Caco-2 (cell line): ENCODE measurements around a stretch of chr2.

GRCh38 chr2:9418291-9418874 lies 4.9 kb downstream of the ITGB1BP1 start:
- PRO-cap: no peak
- RRBS: no CpG with 5 or more reads among the region's 6 CpGs

- PRO-cap: no peak
- RRBS: no CpG with 5 or more reads among the region's 4 CpGs
These were observed 7.2 kb downstream of the ADAM17 start for GRCh38 chr2:9548248-9549055.

DNA sequence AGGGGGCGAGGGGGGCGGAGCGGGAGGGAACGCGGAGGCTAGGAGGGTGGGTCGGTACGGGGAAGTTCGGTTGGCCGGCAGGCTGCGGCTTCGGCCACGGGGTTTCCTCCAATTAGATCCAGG lies 191 bp upstream of the YWHAQ start:
- PRO-cap: no peak
- RRBS: 3% methylated on average over 4 of the region's 12 CpGs

DNA sequence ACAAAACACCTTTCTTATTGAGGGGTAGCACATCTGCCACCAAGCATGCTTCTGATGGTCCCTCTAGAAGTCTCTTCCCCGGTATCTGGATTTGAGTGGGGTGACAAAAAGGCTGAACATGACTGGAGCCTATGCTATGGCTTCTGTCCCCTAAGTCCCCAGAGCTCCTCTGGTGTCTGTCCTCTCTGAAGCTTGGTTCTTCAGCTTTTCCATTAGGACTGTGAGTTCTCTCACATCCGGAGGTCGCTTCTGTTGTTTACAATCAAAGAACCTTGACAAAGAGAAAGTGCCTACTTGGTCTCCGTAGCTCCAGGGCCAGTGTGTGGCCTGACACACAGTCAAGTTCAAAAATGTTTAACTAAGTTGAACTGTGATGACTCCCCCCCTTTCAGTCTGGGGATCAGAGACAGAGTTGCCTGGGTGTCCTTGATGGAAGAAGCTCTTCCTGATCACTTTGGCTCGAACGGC lies 26.2 kb upstream of the YWHAQ start:
- PRO-cap: no peak
- RRBS: no CpG with 5 or more reads among the region's 6 CpGs

DNA sequence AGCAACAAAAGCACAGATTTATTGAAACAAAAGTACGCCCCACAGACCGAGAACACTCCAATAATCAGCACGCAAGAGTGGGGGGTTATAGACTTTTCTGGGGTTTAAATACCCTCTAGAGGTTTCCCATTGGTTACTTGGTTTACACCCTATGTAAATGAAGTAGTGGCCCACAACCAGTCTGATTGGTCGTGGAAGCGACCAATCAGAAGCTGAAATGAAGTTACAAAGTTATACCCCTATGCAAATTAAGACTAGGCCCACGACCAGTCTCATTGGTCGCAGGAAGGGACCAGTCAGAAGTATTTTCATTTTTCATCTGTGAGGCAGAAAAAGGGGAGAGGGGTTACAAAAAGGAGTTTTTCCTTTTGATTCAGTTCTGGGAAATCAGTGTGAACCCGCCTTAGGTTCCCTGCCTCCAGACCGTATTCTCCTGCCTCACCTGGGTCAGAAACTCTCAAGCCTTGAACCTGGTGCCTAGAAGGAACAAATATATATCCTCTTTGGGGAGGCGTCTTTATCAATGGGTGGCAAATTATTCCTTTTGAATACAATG lies 55.3 kb upstream of the YWHAQ start:
- PRO-cap: no peak
- RRBS: no CpG with 5 or more reads among the region's 10 CpGs

- PRO-cap: no peak
- RRBS: no CpG with 5 or more reads among the region's 20 CpGs
These were observed 90.7 kb upstream of the TAF1B start for GRCh38 chr2:9752440-9753164.

GRCh38 chr2:9771478-9772138 lies 71.7 kb upstream of the TAF1B start:
- PRO-cap: no peak
- RRBS: no CpG with 5 or more reads among the region's 11 CpGs

DNA sequence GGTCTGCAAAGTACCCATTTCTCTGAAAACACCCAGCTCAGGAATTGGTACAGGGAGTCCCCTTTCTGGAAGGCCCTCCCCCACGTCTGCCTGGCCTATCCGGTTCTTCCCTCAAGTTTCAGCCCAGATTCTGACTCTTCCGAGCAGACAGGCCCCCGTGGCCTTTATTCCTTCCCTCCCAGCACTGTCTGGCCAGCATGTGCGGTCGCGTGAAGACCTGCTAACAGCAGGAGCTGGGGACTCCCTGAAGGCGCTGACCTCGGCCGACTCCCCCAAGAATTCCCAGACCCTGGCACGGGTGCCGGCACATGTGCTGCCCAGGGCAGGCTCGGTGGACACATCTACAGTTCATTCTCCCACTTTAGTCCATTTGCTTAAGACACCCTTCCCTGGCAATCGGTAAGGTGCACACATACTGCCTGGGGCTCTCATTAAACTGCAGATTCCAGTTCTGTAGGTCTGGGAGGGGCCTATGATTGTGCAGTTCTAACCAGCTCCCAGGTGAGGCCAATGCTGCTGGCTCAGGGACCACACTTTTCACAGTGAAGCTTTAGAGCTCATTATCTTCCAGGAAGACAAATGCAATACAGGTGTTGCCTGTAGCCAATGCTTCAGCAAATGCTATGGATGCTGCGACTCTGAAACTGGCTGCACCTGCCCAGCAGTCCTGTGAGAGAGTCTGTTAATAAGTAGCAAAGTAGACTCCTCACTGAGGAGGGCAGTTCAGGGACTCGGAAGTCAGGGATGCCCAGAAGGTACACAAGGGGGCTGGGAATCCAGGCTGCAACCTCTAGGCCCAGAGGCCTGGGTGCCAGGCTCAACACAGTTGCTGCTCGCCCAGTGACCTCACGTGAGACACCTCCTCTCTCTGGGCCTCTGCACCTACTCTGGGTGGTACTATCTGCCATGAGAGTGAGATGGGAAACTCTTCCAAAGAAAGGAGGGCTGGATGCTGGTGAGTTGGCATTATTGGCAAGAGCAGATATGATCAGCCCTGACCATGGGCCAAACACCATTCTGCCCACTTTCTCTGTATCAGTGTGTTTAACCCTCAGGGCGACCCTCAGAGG lies 45.3 kb upstream of the TAF1B start:
- PRO-cap: no peak
- RRBS: no CpG with 5 or more reads among the region's 19 CpGs

- PRO-cap: no peak
- RRBS: no CpG with 5 or more reads among the region's 18 CpGs
These were observed 23.2 kb upstream of the TAF1B start for GRCh38 chr2:9819933-9820533.

DNA sequence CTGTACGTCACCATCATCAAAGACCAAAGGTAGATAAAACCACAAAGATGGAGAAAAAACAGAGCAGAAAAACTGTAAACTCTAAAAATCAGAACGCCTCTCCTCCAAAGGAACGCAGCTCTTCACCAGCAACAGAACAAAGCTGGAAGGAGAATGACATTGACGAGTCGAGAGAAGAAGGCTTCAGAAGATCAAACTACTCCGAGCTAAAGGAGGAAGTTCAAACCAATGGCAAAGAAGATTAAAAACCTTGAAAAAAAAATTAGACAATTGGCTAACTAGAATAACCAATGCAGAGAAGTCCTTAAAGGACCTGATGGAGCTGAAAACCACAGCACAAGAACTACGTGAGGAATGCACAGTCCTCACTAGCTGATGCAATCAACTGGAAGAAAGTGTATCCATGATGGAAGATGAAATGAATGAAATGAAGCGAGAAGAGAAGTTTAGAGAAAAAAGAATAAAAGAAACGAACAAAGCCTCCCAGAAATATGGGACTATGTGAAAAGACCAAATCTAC lies 18.7 kb downstream of the TAF1B start:
- PRO-cap: no peak
- RRBS: no CpG with 5 or more reads among the region's 9 CpGs

DNA sequence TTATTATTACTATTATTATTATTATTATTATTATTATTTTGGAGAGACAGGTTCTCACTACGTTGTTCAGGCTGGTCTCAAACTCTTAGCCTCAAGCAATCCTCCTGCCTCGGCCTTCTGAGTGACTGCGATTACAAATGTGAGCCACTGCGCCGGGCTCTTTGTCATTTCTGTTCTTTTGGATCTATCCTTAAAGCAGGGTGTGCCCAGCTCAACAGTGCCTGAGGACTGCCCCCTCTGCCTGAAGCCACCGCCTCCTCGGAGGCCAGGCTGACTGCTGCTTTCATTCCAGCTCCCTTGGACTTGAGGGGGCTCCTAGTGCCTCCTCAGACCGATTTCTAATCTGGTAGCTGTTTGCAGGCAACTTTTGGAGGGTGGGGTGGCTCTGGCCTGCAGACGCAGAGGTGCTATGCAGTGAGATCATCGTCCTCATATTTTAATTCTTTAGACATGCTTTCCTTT lies 36.0 kb upstream of the KLF11 start:
- PRO-cap: no peak
- RRBS: no CpG with 5 or more reads among the region's 10 CpGs

GRCh38 chr2:10029918-10030745 lies 13.2 kb upstream of the KLF11 start:
- PRO-cap: no peak
- RRBS: 92% methylated on average over 5 of the region's 17 CpGs

GRCh38 chr2:10039980-10040358 lies 3.4 kb upstream of the KLF11 start:
- PRO-cap: no peak
- RRBS: 91% methylated on average over 1 of the region's 8 CpGs

- PRO-cap: bidirectional peak, plus-strand start at chr2:10044237, minus-strand start at chr2:10043962; bidirectional peak, plus-strand start at chr2:10044489, minus-strand start at chr2:10044479
- RRBS: 4% methylated on average over 11 of the region's 58 CpGs
These were observed 850 bp downstream of the KLF11 start for GRCh38 chr2:10044120-10044679.

- PRO-cap: no peak
- RRBS: 94% methylated on average over 4 of the region's 8 CpGs
These were observed 9.1 kb downstream of the KLF11 start for GRCh38 chr2:10052391-10052855.

GRCh38 chr2:10079198-10079858 lies 883 bp downstream of the CYS1 start:
- PRO-cap: no peak
- RRBS: 8% methylated on average over 40 of the region's 57 CpGs

DNA sequence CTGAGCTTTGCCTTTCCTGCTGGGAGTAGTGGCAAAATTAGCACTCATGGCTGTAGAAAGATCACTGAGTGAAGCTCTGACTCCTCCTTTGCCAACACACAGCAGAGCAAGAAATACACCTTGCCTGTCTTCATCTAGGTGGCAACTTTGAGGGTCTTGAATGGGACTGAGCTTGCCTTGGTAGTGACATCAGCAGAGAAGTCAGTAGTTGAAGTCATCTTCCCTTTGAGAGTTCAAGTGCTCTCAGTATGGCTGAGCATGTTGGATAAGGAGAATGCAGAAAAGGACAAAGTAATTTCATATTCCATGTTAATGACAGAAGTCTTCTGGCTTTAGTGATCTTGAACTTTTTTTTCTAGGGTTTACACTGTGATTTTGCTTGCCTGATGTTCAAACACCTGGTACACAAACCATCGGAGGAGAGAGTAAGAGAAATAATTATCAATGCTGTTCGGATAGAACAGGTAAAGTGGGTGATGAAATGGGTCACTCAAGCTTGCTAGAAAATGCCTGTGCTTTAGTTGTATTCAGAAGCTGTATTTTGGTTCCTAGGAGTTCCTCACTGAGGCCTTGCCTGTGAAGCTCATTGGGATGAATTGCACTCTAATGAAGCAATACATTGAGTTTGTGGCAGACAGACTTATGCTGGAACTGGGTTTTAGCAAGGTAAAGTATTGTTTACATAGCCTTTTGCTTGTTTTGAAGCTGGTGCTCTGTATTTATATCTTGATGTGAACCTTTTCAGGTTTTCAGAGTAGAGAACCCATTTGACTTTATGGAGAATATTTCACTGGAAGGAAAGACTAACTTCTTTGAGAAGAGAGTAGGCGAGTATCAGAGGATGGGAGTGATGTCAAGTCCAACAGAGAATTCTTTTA lies 6.2 kb downstream of the RRM2 start:
- PRO-cap: no peak
- RRBS: no CpG with 5 or more reads among the region's 3 CpGs

DNA sequence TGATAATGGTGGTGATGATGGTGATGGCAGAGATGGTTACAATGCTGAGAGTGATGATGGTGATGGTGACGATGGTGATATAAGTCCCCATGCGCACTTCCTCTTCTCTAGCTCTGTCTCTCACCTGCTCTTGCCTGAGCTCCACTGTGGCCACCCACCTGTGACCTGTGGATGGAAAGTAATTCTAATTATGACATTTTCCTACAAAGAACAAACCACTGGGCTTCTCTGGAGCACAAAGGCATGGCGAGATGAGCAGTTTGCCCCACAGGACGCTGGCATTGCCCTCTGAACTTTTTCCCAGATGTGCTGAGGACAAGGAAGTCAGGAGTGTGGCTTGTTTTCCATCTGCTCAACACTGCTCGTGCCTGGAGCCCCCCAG lies 68.3 kb downstream of the RRM2 start:
- PRO-cap: no peak
- RRBS: no CpG with 5 or more reads among the region's 5 CpGs

DNA sequence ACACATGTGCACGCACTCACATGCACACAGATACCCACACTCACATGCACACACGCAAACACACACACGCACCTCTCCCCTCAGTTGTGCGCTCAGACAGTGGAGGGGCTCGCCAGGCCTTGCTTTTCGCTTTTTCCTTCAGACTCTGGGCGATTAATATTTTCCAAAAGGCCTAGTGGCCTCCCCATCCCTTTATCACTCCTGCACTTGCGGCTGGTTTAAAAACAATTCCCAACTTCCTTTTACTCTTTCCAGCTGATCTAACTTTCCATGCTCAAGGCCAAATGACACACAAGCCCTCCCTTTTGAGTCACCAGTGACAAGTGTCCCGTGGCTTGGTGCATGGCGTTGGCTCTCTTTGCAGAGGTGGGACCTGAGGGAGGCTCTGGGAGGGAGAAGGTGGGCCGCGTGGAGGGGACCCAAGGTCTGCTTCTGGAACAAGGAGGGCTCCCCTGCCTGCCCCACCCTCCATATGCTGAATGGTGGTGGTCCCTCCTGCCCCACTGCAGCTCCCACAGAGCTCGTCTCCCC lies 30.9 kb upstream of the HPCAL1 start:
- PRO-cap: no peak
- RRBS: no CpG with 5 or more reads among the region's 13 CpGs

DNA sequence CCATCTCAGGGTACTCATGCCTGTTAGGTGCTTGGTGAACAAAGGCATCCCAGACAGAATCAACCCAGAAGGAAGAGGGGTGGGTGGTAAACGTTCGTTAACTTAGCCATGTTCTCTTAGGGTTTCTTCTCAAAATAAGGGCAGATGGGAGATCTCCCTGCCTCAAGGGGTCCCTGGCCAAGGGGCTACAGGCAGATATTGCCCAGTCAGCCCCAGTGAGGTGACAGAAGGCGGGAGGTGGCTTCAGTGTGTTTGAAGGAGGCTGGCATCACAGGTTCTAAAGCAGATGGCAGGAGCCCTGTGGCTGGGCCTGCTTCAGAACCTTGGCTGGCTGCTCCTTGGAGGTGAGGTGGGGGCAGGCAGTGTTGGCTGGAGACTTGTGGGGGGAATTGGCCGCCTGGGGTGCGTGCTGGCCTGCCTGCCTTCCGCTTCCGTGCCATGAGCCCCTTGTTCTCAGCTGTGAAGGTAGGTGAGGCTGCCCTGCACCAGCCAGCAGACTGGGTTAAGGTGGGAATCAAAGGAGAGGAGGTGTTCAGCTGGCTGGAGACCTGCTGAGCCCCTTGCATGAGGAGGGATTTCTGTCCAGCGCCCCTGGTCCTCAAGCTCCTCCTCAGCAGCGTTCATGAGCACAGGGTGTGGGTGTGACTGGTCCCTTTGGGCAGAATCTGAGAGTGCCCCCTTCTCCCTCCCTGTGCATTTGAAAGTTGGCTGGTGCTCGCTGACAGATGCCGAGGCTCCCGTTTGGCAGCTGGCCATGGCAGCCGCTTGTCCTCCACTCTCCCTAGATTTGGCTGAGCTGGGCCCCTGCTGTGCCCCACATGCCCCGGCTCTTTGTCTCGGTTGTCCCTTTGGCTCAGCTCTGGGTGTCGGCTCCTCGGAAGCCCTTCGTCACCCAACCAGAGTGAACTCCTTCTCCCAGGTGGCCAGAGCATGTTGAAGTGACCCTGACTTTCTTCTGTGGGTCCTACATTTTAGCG lies 23.7 kb downstream of the HPCAL1 start:
- PRO-cap: no peak
- RRBS: no CpG with 5 or more reads among the region's 19 CpGs